OCI-LY7 (cell line): ENCODE measurements around a stretch of chr1.

- PRO-cap: no peak
- RAMPAGE, long total RNA: no peak
These were observed 31.3 kb downstream of the CNN3 start for GRCh38 chr1:94895530-94896119.

DNA sequence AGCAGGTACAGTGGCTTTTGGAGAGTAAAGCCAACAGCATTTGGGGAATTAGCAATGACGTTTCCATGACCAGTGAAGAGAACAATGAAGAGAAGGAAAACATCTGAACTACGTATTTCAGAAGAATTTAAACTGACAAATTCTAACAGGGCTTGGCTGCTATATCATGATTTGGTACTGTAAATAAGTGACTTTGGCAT is 26.3 kb downstream of the CNN3 start:
- PRO-cap: no peak
- RAMPAGE, long total RNA: no peak

GRCh38 chr1:94928228-94929064 is 1.5 kb upstream of the CNN3 start:
- PRO-cap: no peak
- RAMPAGE, long total RNA: no peak

GRCh38 chr1:95020929-95022226 is 51.4 kb downstream of the ALG14 start:
- PRO-cap: no peak
- RAMPAGE, long total RNA: no peak

DNA sequence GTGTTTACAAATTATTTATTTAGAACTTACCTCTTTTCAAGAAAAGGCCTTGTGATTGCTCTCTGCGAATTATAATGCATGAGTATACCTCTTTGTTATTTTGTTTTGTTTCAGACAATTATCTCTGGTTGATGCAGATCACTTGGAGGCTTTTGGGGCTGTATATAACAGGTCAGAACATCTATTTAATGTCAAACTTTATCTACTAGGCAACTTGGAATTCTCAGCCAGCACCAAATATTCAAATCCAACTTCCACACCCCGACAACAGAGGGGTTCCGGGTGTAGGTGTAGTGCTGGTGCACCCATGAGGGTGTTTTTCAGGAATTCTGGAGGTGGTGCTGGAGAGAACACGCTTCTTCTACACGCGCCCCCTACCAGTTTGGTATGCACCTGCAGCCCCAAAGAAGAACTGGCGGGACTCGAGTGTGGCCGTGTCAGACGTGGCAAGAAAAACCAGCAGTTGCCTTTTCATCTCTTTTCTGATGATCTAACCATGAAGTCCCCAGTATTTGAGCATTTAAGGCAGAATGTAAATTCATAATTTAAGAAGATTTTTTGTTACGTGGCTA is 575 bp upstream of the TLCD4 start:
- PRO-cap: no peak
- RAMPAGE, long total RNA: no peak

DNA sequence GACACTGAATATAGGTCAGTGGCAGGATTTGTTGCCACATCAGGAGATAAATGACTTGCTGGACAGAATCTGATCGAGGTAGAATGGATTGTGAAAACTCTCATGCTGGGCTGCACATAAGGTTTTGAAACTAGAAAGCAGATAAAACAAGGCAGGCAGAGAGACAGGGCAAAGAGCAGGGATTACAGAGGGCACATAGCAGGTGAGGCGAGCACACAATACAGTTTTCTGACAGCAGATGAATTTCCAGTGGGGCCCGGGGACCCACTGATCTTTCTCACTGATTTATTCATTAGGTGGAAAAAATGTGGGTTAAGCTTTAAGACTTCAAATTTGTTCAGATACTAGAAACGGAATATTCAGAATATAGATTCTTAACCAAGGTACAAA is 296.1 kb upstream of the PTBP2 start:
- PRO-cap: no peak
- RAMPAGE, long total RNA: no peak

DNA sequence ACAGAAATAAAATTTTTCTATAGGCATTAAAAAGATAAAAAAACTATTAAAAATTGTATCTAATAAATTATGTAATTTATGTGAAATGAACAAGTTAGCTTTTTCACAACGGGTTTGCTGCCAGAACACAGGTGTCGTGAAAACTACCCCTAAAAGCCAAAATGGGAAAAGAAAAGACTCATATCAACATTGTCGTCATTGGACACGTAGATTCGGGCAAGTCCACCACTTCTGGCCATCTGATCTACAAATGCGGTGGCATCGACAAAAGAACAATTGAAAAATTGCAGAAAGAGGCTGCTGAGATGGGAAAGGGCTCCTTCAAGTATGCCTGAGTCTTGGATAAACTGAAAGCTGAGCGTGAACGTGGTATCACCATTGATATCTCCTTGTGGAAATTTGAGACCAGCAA is 274.8 kb upstream of the PTBP2 start:
- PRO-cap: no peak
- RAMPAGE, long total RNA: no peak

DNA sequence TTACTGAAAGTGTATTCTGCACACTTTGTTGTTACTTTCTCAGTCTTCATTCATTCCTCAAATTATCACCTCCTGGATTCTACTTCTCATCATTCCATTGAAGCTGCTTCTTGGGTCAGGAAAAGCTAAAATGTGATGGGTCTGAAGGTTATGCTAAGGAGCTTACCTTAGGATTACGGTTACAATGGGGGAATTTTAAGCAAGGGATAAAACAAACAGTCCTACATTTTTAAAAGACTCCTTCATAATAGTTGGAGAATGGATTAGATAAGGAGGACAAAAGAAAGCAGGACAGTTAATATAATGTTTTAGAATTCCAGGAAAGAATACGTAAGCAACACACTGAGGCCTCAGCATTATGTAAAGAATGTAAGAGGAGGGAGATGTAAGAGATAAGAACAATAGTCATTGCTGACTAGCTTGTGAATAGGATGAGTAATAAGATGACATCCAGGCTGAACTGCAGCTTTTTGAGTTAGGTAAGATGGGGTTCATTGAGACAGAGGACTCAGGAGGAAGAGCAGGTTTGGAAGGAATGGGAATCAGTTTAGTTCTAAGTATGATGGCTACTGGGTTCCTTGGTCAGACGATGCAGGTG is 372.6 kb downstream of the PTBP2 start:
- PRO-cap: no peak
- RAMPAGE, long total RNA: no peak

DNA sequence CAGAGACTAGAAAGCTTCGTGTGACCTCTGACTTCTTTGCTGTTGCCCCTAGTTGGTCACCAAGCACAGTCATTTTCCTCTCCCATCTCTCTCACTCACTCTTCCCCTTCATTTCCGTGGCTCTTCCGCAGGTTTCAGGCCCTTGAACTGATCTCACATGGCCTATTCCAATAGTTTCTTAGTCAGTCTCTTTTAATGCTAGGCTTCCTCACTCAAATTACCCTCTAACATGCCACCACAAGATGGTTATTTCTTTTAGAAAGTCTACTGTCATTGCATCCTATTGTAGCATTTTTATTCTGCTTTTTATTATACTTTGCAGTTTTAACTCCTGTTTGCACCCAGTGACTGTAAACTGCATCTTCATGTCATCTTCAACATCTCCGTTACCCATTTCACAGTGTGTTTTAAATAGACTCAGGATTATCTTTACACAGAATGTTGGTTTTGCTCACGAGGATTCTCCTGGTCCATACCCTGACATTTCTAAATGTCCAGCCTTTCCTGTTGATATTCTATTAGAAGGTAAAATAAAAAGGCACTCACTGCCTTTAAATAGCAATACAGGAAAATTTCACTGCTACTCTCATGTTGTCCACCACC is 408.0 kb downstream of the PTBP2 start:
- PRO-cap: no peak
- RAMPAGE, long total RNA: no peak

- PRO-cap: no peak
- RAMPAGE, long total RNA: no peak
These were observed 509.5 kb downstream of the DPYD start for GRCh38 chr1:97411395-97411713.

- PRO-cap: no peak
- RAMPAGE, long total RNA: no peak
These were observed 388 bp upstream of the SNX7 start for GRCh38 chr1:98661260-98661405.

- PRO-cap: no peak
- RAMPAGE, long total RNA: no peak
These were observed 26.7 kb downstream of the PALMD start for GRCh38 chr1:99672345-99673259.

- PRO-cap: no peak
- RAMPAGE, long total RNA: no peak
These were observed 55.9 kb downstream of the FRRS1 start for GRCh38 chr1:99710338-99711172.

DNA sequence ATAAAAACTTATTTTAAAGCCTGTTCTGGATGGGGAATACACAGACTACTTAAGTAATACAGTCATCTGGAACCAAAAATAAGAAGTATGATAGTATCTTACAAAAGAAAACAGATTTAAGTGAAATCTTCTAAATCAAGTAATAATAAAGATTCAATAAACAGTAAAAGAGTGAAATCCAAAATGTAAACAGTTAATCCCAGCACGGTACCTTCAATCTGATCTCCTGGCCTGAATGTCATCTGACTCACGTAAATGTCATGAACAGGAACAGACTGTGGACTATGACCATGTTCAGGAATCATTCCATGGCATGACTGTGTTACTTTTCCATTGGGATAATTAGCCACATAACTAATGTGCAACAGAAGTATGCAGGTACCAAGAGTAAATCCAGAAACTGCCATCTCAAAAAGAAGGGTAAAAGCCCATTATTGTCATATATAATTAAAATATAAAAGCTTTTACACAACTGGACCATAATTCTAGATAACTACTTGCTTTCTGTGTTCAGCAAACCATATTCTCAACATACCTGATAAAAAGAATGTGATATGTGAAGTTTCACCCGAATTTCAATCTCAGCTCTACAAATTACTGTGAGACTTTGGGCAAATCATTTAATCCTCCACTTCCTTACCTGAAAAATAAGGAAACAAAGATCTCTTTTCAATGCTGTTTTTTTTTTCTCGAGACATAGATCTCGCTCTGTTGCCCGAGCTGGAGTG is 17.9 kb downstream of the FRRS1 start:
- PRO-cap: no peak
- RAMPAGE, long total RNA: no peak

- PRO-cap: no peak
- RAMPAGE, long total RNA: no peak
These were observed 1.9 kb downstream of the AGL start for GRCh38 chr1:99852025-99852396.

- PRO-cap: bidirectional peak, plus-strand start at chr1:100038896, minus-strand start at chr1:100038834
- RAMPAGE, long total RNA: no peak
These were observed 559 bp downstream of the MFSD14A start for GRCh38 chr1:100038229-100039079.

- PRO-cap: no peak
- RAMPAGE, long total RNA: no peak
These were observed 4.5 kb downstream of the RTCA start for GRCh38 chr1:100270435-100270946.

DNA sequence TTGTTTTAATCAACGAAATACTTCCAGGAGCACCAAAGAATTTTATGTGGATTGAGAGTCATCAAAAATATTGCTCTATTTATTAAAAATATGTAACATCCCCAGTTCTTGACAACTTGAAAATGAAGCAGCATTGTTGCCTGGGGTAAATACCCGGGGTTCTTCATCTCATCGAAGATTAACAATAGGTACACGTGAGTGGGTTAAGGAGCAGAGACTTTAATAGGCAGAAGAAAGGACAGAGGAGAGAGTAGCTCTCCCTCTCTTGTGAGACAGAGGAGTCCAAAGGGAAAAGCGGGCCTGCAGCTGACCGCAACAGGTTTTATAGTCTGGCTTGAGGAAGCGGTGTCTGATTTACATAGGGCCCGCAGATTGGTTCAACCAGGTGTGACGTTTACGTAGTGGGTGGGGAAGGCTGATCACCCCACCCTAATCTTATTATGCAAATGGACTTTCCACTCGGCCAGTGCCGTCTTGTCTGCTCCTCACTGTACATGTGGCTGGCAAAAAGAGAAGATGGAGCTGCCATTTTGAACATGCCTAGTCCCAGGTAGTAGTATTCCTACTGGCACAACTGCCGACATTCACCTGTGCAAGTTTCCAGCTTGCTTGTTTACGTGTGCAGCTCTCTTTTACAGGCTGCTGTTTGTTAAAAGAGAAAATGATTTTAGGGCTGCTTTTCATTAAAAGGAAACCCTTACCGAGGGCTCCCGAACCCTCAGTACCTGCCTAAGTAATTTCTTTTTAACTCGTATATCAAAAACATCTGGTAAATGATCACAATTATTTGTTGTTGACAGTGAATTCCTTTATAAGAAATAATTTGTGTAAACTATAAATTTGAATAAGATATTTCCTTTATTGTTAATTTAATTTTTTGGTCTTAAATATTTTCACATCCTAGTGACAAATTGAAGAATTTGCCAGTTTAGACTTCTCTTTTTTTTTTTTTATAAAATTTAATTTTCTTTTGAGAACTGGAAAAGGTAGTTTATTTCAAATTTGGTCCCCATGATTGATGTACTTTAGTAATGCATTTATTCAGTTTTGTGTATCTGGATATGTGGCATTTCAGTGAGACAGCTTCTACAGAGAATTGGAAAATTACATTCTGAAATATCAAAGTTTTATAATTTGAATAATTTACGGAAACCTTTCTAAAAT is 10.8 kb downstream of the CDC14A start:
- PRO-cap: no peak
- RAMPAGE, long total RNA: no peak

DNA sequence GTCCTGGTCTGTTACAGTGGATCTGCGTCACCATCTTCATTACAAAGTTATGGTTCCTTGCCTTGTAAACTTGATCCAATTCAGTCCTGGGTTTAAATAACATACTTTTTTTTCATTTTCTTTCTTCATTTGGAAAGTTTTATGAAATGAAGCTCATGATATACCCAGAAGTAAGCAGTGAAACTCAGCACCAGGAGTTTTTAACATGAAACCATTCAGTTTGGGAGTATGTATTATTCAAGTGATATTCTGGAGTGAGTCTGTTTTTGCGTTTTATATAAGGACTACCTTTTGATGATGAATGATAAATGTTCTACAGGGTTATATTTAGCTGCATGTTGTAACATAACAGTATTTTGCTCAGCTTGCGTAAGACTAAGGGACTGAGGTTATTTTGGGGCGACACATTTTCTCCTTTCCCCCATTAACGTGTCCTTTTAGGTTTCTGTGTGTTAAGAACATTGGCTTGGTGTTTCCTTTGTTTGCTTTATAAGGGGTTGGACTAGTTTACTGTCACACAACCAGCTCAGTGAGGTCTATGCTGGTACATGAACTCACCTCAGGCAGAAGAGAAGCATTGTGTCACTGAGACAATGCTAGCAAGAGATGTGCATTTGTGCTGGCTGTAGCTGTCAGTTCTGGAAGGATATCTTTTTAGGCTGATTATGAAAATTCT is 62.3 kb downstream of the CDC14A start:
- PRO-cap: no peak
- RAMPAGE, long total RNA: no peak

GRCh38 chr1:100423814-100424341 is 71.6 kb downstream of the CDC14A start:
- PRO-cap: no peak
- RAMPAGE, long total RNA: no peak